Fallopian tube (tissue), 1 donor: ENCODE measurements around a stretch of chr7.

DNA sequence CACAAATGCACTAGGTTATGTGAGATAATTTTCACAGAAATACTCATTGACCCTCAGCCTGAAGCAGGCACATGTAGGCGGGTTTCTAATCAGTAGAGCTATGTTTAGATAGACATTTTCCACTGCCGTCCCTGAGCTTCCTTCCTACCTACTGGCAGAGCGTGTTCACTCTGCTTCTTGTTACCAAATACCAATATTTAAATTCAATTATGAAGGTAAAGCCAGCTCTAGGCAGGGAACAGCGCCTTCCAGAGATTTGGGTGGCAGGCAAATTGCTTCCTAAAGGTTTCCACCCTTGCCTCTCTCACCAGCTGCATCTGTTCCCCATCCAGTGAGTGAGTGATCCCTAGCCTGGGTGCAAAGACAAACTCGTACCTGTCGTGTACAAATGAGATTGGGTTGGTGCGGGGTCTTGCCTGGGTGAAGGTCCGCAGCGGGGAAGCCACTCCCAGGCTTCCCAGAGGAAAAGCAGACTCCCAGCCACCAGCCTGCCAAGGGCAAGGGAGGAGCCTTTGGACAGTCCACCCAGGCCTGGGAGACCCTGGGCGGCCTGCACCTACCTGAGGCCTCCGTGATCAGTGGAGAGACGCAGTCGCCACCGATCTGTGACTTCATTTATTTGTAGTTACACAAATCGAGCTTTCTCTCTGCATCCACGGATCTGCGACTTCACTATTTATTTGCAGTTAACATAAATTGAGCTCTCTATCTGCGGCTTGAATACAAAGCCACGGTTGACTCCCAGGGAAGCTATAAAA, 2.7 kb upstream of the HOXA7 start:
- PRO-cap: no peak

DNA sequence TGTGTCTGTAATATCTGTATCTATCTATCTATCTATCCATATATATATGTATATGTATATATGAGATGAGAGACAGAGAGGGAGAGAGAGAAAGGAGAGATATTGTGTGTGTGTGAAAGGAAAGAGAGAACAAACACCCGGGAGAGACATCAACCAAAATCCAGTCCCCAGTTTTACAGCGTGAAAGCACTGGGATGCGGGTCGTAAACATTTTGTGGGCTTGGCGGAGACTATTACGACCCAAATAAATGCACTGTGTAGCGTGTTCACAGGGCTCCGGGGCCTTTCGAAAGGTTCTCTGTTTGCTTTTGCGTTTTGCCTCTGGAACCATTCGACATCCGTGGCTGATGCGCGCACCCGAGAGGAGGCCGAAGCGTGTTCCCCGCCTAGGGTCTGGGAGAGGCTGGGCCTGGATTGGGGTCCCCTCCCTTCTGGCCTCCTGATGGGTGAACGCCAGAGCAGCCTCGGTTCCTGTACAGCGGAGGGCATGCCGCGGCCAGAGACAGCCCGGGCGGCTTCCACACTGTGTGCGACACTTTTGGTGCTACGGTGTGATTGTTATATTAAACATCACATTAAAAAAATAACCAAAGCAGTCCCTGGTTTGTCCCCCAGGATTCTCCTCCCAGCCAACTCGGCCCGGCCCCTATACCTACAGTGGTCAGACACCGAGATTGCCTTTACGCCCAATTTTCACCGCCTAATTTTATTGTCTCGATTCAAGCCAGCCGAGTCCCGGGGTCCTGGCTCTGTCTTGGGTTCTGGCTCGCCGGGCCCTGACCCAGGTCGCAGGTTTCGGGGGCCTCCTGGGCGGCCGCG, 3.6 kb upstream of the HOXA7 start:
- PRO-cap: no peak

- PRO-cap: no peak
These were observed 2.1 kb downstream of the HOXA9 start for GRCh38 chr7:27163323-27163600.

- PRO-cap: no peak
These were observed 1.1 kb upstream of the HOXA9 start for GRCh38 chr7:27166333-27167003.

DNA sequence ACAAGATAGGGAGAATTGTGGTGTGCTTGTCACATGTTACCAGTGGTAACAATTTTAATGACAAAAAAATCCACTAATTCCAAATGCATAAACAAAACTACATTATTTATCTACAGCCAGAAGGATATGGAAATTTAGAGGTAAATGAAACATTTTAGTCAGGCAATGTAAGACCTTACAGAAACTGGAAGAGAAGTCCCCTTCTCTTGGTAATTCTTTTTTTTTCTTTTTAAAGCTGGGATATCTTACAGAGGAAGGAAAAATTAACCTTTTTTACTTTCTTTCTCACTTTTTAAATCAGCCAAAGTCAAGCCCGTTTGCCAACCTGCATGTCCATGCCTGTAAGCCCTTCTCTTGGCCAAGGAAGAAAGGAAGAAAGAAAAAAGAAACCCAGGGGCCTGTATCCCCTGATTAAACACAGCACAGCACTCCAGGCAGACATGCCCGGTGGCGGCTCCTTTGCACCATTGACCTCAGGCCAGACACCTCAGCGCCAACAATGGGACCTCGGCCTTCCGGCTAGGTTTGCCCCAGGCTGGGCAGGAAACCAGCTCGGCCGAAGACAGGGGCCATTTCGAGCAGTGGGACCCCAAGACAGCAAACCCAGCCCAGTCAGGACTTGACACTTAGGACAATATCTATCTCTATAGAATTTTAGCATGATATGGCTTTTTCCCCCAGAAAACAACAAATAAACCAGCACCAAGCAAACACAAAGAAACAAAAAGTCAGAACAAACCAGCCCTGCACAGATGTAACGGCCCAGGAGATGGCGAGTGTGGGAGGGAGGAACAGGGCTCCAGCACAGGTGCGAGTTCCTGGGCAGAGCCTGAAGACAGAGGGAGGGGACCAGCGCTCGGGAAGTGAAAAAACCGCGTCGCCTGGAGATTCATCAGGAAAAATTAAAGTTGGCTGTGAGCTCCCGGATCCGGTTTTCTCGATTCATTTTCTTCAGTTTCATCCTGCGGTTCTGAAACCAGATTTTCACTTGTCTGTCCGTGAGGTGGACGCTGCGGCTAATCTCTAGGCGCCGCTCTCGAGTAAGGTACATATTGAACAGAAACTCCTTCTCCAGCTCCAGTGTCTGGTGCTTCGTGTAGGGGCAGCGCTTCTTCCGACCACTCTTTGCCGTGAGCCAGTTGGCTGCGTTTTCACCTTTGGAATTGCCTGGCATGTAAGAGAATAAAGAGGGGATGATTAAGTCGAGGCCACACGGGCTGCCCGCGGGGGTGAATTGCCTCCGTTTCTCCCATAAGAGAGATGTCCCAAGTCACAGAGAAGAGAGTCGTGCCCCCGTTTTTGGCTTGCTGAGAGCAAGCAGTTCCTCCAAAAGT, 2.6 kb downstream of the HOXA10 start:
- PRO-cap: no peak

DNA sequence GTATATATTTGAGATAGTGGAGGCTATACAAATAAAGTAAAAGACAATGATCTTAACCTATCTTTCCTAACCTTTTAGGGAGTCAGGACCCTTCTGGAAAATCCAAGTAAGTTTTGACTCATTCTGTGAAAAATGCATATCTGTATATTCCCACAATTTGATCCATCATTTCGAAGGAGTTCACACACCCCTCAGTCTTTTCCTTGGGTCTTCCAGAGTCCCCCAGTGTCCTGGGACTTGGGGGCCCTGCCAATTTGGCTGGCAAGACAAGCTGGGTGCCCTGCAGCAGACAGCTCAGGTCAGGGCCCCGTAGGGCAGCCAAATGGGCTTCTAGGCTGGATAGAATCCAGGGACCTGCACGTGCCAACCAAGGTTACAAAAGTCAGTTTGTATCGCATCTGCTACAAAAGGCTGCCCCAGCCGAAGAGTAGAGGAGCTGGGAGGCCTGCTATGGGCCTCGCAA, 2.7 kb upstream of the HOXA10 start:
- PRO-cap: no peak

DNA sequence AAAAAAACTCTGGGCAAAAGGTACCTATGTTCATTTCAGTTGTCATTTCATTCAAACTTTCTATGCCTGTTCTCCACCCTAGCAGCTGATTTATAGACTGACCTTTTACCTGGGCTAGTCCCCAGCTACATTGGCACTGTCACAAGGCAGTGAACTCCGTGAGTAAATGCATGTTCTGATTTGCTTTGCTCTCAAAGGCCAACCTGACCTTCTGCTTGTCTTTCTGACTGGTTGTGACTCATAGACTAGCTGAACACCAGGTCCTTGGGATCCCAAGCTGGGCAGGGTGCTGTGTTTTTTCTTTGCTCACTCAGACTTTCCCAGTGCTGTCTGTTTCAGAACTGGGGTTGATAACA, 34.9 kb downstream of the EVX1 start:
- PRO-cap: no peak

DNA sequence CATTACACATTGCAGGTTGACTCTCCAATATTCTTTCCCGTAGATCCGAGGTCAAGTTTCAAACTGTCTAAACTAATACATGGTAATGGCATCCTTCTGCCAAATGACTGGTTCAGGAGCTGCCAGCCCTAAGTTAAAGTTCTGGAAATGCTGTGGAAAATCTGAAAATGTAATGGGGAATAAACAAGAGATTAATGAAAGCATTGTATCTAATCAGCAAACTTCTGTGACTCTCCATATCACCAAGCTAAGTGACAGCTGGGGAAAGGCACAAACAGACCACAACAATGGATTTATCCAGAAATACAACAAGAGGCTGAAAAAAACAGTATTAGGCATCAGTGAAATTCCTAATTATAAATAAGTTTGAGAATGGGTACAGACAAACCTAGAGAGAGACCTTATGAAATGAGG, 5.8 kb downstream of the HIBADH start:
- PRO-cap: no peak

GRCh38 chr7:27940076-27940827, 200.3 kb downstream of the TAX1BP1 start:
- PRO-cap: no peak

- PRO-cap: unidirectional peak, minus-strand start at chr7:27954478
These were observed 214.3 kb downstream of the TAX1BP1 start for GRCh38 chr7:27954268-27954700.

DNA sequence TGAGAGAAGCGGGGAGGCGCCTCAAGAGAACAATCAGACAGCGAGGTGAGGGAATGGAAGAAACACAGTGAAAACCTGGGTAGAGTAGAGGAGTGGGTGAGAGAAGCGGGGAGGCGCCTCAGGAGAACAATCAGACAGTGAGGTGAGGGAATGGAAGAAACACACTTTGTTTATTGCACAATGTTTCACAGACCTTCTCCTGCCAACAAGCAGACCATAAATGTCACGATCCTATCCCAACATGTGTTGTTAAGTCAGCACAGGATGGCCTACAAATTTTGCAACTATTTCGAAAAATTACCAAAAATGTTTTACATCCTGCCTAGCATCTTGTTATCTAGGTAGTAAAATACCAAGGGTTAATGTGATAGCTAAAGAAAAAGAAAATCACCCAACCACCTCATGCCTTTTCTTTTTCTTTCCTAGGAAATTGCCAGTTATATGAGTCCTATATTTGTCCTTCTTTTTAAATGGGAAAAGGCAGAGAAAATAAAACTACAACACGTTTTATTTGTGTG, 115.2 kb downstream of the JAZF1 start:
- PRO-cap: no peak

GRCh38 chr7:28065833-28066205, 114.8 kb downstream of the JAZF1 start:
- PRO-cap: no peak

DNA sequence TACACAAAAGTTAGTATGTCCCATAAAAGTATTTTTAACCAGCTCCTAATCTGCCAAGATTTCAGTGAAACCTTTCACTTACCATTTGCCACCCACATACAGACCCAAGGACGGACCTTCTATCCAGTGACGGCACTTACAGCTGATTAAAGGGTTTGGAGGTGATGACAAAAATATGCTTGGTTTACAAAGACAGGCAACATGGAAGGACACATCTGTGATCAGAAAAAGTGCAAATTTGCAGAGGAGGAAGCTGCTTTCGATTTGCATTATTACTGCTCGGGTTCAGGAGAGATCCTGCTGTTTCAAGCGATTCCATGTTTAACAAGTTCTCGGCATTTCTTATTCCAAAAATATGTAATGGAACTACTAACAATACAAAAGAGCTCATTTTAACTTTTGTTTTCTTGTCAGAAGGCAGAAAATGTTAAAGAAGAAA, 109.0 kb downstream of the JAZF1 start:
- PRO-cap: no peak

DNA sequence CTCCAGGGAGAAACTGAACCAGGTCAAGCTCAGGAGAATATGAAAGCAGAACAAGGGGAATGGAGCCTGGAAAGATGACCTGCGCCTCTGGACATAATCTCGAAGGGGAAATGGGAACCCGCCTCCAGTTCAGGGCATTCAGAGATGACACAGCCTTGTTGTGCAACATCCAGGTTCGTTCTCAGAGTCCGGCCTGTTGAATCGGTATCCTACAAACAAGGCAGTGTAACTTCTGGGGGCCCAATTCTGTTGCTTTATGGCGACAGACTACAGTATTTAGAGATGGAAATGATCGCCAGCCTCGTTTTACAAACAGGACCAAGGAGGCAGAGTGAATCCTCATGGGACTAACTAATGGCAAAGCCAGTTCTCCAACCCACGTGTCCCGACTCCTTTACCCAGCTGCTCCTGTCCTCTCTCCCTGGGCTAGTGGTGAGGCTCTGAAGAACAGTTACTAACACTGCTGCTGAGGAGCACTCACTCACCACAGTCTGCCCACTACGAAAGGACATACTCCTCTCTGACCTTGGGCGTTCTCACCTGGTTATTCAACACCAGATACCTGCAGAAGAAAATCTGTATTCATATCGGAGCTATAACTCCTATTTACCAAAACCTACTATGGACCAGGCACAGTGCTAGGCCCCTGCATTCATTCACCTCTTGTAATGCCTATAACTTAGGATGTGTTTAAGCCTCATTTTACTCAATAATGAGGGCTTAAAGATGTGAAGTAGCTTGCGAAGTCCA, 67.5 kb downstream of the JAZF1 start:
- PRO-cap: no peak

DNA sequence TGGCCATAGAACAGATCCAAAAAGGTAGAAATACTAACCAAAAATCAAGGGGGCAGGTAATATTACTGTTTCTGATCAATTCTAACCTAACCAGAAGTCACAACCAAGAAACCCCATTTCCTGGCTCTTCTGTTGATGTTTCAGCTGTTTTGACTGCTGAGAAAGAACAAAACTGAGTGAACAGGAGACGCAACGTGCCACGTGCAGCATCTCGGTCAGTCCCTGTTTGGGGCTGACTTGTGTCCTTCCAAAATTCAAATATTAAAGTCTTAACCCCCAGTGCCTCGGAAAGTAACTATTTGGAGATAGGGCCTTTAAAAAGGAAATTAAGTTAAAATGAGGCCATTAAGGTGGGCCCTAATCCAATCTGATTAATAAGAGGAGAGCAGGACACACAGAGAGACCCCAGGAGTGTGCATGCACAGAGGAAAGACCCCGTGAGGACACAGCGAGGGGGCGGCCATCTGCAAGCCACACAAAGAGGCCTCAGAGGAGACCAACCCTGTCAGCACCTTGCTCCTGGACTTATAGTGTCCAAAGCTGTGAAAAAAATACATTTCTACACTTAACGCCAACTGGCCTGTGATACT, 56.7 kb downstream of the JAZF1 start:
- PRO-cap: no peak

DNA sequence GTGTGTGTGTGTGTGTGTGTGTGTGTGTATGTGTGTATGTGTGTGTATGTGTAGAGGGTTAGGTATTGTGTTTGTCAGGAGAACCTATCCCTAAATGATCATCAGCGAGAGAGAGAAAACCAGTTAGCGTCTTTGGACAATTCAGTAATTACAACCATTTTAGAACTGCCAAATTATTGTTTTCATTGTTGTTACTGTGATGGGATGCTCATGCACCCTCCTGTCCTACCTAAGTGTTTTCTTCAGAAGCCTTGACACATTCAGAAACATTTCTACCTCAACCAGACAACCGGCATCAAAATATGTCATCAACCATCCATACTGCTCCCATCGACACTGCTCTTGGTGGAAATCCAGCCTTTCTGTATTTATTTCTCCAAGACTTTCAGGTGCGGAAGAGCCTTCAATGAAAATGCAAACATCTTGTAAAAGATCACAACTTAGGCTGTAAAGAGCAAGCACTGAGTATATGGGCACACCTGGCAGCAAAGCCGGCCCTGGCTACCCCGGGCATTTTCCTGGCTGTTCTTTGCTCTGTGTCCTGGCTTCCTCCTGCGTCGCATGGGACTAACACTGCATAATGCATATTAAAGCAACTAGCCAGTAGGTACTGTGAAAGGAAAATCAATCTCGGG, 10.1 kb downstream of the JAZF1 start:
- PRO-cap: no peak

GRCh38 chr7:28179068-28179284, 1.6 kb downstream of the JAZF1 start:
- PRO-cap: no peak

DNA sequence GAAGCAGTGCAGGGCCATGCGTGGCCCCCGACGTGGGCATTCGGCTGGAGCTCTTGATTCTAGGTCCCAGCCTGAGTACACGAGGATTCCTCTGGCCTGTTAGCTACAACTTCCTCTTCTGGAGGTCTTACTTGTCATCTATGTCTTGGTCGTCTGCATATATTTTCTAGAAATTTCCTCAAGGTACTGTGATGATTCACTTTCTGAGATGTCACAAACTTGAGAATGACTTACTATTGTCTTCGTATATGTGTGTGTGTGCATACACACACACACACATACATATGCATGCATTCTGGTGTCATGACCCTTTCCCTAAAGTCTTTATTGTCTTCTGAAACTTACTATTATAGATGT, 59.3 kb upstream of the JAZF1 start:
- PRO-cap: no peak

DNA sequence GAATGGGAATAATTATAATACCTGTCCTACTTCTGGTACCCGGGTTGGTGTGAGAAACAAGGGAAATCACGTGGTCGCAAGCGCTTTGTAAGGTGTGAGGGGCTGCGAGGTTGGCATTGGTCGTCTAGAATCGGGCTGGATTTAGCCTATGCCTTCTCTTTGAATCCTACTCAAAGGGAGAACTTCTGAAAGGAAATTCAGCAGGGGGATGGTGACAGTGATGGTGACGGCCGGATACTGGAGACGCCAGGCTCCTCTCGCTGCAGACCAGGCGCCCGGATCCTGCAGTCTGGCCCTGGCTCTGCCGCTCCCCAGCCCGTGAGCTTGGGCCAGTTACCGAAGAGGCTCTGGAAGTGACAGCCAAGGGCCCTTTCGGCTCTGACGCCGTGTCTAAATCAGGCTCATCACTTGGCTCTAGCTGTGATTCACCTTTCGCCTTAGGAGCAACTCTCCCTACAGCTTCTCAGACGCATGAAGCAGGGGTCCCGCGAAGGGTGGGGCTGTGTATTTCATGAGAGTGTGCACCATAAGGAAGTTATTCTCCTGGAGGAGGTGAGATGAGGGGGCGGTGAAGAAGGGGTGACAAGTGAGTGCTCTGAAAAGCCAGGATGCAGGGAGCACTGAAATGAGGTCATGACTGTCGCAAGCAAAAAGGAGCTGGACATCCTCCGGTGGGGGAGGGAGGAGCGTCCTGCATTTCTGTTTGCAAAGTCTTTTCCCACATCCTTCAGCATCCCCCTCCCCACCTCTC, 3.9 kb upstream of the CREB5 start:
- PRO-cap: no peak

- PRO-cap: no peak
These were observed 20.0 kb downstream of the CREB5 start for GRCh38 chr7:28432291-28432732.